Penis (tissue), 1 donor: ENCODE measurements around a stretch of chr3.

- PRO-cap: no peak
Observed at GRCh38 chr3:197004228-197004541, 25.4 kb downstream of the MELTF start.

GRCh38 chr3:197069097-197069436 is 39.5 kb upstream of the MELTF start:
- PRO-cap: no peak

DNA sequence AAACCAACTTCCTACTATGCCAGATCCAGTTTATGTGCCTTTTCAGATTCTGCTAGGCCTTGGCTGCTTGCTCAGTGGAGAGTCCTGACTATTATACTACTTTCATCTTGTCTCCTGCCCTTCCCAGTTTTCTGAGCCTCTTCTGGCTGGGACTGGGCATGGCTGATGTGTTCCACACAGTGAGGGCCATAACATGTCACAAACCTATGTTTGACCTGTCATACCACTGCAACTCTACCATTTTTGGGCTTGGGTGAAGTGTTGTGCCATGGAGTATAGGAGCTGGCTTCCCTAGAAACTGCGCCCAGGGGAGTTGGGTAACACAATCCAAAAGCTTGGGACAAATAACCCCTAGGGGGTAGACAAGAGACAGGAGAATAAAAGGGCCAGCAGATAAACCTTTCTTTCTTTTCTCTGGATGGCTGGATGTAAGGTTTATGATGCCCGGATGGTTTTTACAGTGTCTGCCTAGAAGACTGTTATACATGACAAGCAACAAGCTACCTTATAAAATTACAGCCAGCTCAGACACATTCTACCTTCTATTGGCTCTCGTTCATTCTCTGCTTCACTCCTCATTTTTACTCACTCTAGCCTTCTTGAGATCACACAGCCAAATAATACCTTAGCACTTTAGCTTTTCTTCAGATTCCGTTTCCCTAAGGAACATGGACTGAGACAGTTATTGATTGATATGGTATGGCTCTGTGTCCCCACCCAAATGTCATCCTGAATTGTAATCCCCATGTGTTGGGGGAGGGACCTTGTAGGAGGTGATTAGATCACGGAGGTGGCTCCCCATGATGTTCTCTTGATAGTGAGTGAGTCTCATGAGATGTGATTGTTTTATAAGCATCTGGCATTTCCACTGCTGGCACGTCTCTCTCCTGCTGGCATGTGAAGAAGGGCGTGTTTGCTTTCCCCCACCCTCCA is 105.2 kb upstream of the MELTF start:
- PRO-cap: no peak

- PRO-cap: bidirectional peak, plus-strand start at chr3:197298272, minus-strand start at chr3:197298029
Observed at GRCh38 chr3:197297398-197298390, 718 bp downstream of the DLG1 start.

DNA sequence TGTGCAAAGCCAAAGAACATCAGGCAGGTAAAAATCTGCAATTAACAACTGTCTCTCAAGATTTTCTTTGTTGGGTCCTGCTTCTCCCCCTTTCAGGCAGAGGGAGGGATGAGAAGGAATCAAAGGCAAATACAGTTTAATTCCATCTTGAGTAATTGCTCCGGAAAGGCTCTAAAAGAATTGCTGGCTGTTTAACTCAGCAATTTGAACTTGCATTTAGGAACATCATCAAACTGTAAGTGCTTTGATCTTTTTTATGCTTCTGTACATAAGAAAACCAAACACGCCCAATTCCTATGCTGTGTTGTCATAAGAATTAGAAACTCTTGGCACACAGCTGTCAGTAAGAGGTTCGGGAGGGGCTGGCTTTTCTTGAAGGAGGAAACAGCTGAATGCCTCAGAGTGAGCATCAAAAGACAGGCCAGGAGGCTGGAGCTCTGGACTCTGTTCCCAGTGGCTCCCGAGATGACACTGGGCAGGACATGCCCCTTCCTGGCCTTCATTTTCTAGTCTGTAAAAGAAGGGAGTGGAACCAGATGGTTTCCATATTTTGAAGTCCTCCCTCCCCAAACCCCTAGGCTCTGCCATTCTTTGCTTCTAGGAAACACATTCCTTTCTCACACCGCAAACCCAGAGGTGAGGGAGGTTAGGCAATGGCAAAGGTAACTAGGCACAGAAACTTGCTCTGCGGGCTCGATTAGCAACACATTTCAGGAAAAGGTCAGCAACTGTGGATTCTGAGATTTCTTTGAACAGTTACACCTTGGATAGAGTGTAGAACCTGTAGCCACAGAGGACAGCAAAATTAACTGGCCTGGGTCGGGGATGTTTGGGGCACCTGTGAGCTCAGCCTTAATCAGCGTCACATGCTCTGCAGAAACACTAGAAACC is 73.8 kb upstream of the DLG1 start:
- PRO-cap: no peak

DNA sequence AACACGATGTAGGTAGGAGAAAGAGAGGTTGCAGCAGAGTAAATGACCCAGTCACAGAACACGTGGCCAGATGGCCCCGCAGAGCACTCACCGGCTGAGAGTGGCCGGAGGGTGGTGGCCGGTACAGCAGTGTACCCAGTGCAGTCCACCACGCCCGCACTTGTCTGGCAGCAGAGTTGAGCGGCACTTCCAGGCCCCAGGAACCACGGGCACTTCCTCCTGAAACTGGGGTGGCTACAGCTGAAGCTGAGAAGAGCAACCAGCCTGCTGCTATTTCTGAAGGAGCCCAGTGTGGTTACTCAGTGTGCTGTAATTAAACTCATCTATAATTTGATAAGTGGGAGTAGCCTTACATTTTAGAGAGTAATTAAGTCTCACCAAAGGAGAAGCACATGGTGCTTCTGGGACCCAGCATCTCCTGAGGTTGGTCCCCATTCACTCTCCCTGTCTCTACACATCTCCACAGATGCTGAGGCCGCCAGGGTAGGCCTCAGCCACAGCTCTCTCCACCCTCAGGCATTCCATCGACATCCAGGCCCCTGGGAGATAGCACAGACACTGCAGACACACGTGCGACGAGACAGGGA is 49.8 kb downstream of the BDH1 start:
- PRO-cap: no peak

DNA sequence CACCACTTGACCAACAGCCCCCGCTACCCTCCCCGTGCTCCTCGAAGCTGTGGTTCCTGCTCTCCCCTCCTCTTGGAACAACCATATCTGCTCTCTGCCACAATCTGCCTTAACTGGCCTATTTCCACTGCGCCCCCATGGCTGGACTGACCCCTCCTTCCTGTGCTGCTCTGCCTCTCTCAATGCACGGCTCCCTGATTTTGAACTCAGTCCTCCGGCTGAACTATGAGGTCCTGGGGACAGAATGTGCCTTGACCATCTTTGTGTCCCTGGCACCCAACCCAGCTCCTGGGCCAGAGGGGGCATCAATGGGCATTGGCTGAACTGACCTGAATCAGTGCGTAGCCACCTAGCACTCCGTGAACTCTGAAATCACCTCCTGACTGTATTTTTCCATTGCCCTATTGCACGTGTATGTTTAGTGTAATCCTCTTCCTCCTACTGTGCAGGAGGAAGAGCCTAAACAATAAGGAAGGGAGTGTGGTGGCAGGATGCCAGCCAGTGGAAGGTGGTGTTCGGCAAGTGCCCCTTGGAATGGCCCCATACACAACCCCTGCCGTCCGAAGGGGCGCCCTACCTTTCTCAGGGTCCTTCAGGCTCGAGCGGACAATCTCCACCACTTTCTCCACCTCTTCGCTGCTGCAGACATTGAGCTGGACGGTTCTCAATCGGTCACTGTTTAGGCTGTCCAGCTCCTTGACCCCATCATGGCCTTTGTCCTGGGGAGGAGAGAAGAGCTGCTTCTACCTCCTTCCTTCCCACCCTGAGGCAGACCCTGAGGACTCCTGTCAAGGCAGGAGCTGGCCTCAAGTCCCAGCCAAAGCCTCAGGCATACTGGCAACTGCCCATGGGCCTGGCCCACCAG is 33.5 kb downstream of the BDH1 start:
- PRO-cap: no peak

DNA sequence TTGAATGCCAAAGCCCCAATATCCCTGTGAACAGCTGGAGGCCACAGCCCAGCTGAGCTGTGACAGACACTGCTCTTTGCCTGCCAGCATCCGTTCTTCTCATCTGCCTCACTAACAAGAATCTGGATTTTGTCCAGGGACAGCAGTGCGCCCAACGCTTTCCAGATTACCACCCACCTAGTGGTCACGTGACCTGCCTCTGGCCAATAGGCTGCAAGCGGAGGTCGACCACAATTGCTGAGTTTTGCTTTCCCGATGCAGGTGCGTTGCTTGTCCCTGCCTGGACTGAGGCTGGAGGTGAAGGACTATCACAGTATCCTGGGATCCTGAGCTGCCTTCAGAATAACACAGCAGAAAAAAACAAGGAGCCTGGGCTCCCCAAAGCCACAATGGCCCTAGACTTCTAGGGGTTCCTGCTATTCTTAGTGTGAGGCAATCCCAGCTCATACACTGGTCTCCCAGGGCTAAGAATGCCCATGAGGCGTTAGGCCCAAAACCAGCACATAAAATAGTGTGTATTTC is 13.9 kb downstream of the BDH1 start:
- PRO-cap: unidirectional peak, minus-strand start at position 113 of the sequence

DNA sequence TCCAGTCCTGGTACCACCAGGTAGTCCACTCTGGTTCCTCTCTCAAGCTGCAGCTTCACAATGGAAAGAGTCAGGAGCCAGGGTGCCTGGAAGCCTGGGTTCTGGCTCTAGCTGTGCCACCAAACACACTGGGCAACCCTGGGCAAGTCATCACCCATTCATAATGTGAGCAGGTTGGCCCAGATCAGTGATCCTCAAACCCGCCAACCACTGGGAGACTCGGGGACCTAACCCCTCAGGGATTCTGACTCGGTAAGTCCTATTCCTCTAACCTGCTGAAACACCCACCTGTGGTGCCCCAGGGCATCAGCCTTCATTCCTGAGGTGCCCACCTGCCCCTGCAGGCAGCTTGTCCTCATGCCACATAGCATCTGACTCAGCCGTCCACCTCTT is 9.2 kb downstream of the BDH1 start:
- PRO-cap: no peak

GRCh38 chr3:197572884-197573753 is 17.4 kb upstream of the BDH1 start:
- PRO-cap: no peak

DNA sequence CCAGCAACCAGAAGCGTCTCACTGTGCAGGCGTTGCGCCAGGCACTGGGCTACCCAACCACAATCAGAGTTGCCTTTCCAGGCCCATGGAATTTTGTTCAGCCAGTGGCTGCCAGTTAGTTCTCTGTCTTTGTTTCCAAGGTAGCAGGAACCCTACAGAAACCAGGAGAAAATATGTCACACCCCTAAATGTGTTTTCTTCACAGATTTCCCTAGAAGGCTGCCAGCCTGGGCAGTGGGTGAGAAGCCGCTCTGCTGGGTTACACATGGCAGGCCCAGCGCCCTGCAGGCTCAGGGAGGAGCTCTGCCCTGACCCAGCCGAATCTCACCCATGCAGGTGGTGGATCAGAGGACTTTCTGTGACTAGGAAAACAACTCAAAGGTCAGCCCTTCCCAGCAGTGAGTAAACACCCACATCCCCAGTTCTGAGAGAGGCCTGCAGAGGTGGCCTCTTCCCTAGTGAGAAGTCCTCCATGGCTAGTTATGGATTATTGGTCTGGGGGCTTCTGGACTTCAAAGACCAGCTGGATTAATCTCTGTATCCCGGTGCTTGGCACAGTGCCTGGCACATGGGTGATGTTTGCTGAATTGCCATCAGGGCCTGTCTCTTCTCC is 34.6 kb upstream of the BDH1 start:
- PRO-cap: no peak

GRCh38 chr3:197613167-197614174 is 57.7 kb upstream of the BDH1 start:
- PRO-cap: no peak

DNA sequence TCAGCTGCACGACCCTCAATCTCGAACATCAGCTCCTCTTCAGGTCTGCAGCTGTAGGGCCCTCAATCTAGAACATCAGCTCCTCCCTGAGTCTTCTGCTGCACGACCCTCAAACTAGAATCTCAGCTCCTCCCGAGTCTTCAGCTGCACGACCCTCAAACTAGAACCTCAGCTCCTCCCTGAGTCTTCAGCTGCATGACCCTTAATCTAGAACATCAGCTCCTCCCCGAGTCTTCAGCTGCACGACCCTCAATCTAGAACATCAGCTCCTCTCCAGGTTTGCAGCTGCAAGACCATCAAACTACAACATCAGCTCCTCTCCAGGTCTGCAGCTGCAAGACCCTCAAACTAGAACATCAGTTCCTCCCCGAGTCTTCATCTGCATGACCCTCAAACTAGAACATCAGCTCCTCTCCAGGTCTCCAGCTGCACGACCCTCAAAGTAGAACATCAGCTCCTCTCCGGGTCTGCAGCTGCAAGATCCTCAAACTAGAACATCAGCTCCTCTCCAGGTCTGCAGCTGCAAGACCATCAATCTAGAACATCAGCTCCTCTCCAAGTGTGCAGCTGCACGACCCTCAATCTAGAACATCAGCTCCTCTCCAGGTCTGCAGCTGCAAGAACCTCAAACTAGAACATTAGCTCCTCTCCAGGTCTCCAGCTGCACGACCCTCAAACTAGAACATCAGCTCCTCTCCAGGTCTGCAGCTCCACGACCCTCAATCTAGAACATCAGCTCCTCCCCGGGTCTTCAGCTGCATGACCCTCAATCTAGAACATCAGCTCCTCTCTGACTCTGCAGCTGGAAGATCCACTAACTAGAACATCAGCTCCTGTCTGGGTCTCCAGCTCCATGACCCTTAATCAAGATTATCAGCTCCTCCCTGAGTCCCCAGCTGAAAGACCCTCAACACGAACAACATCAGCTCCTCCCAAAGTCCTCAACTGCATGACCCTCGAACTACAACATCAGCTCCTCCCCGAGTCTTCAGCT is 84.5 kb upstream of the BDH1 start:
- PRO-cap: no peak

- PRO-cap: no peak
Observed at GRCh38 chr3:197659160-197659728, 77.5 kb downstream of the RUBCN start.

- PRO-cap: unidirectional peak, minus-strand start at chr3:197751347
Observed at GRCh38 chr3:197751210-197751714, 1.6 kb downstream of the FYTTD1 start.

GRCh38 chr3:197844288-197844739 is 53.3 kb downstream of the LRCH3 start:
- PRO-cap: no peak

DNA sequence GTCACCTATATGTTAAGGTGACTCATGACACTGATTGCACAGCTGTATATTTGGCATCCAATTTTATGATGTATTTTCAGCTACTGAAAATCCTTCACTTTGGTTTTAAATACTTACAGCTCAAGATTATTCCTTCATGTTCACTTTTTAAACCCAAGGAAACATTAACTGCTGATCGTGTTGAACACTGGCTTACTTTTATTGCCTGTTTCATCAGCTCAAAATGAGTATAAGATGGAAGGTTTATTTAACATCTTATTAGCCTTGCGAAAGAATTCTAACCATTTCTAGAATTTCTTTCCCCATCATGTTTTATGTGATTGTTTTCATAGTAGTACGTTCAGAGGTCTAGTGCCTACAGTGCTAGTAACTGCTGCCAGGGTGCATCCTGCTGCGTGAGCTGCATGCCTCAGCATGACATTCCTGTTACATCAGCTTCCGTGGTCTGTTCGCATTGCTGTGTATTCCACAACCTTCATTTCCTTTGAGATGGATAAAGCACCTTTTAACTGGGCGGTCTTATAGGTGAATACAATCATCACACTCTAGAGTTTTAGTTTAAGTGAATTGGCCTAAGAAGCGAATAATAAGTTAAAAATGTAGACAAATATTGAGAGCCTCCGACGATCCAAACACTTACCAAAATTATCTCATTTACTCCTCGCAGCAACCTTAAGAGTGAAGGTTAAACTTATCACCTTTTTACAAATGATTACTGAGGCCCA is 63.9 kb downstream of the LRCH3 start:
- PRO-cap: no peak

DNA sequence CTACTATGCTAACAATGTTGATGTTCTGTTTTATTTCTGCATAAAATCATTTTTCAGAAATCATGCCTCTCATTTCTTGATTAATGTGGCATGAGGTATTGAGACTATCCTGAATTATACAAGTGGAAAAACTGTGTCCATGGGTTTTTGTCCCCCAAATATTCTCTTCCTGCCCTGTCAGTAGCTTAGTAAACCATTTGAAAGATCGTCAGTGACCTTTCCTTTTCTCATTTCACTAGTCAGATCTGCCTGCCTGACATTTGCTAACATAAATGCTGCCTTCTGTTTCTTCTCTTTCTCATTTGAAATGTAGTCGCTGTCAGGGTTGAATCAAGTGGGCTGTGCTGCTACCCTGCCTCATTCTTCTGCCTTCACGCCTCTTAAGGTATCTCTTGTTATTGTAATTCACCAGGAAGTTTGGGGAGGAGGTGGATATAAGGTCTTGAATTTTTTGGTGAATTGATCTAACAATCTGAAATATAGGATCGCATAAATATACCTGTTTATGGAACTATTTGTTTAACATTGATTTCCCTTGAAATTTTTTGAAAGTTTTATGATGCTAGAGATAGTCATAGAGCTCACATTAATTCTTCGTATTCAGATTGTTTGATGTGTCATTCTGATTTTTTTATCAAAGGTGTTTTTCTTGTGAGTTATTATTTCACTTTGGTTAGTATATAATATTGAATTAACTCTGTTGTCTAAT is 67.6 kb downstream of the LRCH3 start:
- PRO-cap: no peak

DNA sequence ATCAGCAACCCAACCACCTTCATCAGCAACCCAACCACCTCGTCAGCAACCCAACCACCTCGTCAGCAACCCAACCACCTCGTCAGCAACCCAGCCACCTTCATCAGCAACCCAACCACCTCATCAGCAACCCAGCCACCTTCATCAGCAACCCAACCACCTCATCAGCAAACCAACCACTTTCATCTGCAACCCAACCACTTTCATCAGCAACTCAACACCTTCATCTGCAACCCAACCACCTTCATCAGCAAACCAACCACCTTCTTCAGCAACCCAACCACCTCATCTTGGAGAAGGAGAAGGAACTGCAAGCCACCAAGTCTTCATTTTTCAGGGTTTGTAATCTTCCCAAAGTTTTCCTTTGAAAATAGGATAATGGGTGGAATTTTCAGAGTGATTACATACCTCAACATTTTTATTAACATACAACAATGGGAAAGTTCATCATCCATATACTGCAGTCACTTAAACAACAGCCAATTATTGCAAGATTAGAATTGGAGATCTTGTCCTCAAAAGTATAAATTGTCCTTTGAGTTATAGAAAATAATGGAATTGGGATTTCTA is 78.9 kb downstream of the LMLN start:
- PRO-cap: no peak

DNA sequence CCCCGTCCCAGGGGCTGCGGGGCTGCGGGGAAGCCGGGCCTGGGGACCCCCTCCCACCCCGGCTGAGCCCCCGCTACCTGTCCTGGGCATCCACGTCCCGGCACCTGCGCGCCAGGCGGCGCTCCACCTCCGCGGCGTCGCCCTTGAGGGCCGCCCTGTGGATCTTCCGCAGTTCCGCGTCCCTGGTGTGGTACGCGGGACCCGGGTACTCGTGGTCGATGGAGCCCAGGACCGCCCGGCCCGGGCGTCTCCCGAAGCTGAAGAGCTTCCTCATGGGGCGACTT is 120.2 kb downstream of the LMLN start:
- PRO-cap: no peak